Gastrocnemius medialis (tissue), 3 donors: ENCODE results near the genes GPBP1L1 and CYP4B1.

- PRO-cap = bidirectional peak, plus-strand start at chr1:45686649, minus-strand start at chr1:45686522
- RAMPAGE, long total RNA, 3 experiments = start-site peak on the minus strand in 2 of 3 experiments, at chr1:45686515-45686540 at its widest, 142 to 367 reads per replicate
Observed at GRCh38 chr1:45686416-45686818, at the start of gene GPBP1L1. Gene GPBP1L1, minus strand, starts transcription at chr1:45686533.

DNA sequence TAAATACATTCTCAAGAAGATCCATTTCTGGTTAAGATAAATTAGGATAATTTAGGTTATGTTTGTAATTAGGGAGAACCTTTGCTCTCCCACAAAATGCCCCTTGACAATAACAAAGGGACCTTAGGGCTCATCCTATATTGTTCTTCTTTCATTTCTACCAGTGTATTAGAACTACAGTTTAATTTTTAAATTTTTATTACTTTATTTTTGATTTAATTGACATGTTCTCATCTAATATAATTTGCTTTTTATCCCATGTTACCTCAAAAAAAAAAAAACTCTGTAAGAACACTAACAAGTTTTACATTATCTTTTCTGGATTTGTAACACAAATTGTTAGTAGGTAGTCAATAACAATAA, 14.0 kb downstream of the TMEM69 start:
- PRO-cap = no peak
- RAMPAGE, long total RNA, 3 experiments = no peak in any of the 3 experiments

GRCh38 chr1:45766964-45767343, 16.5 kb upstream of the IPP start:
- PRO-cap = no peak
- RAMPAGE, long total RNA, 3 experiments = no peak in any of the 3 experiments

GRCh38 chr1:45892365-45892815, 89.0 kb downstream of the MAST2 start:
- PRO-cap = no peak
- RAMPAGE, long total RNA, 3 experiments = no peak in any of the 3 experiments

GRCh38 chr1:45912954-45914118, 109.9 kb downstream of the MAST2 start:
- PRO-cap = bidirectional peak, plus-strand start at chr1:45913593, minus-strand start at chr1:45913470; unidirectional peak, plus-strand start at chr1:45913947
- RAMPAGE, long total RNA, 3 experiments = start-site peak on the plus strand in 3 of 3 experiments, at chr1:45913579-45913624 at its widest, 166 to 311 reads per replicate

GRCh38 chr1:45927131-45927677, 123.8 kb downstream of the MAST2 start:
- PRO-cap = no peak
- RAMPAGE, long total RNA, 3 experiments = no peak in any of the 3 experiments

DNA sequence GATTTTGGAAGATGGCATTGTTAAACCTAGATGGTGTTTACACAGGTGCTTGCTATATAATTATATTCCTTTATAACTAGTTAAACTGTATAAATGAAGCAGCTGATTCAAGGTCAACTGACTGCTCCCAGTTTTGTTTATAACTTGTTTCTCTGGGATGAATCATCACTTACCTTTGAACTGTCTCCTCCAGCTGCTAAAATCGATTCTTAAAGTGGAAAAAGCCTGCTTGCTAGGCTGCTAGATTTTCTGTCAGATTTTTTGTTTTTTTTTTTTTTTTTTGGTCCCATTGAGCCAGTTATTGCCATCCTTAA, 153.3 kb downstream of the PIK3R3 start:
- PRO-cap = no peak
- RAMPAGE, long total RNA, 3 experiments = no peak in any of the 3 experiments

DNA sequence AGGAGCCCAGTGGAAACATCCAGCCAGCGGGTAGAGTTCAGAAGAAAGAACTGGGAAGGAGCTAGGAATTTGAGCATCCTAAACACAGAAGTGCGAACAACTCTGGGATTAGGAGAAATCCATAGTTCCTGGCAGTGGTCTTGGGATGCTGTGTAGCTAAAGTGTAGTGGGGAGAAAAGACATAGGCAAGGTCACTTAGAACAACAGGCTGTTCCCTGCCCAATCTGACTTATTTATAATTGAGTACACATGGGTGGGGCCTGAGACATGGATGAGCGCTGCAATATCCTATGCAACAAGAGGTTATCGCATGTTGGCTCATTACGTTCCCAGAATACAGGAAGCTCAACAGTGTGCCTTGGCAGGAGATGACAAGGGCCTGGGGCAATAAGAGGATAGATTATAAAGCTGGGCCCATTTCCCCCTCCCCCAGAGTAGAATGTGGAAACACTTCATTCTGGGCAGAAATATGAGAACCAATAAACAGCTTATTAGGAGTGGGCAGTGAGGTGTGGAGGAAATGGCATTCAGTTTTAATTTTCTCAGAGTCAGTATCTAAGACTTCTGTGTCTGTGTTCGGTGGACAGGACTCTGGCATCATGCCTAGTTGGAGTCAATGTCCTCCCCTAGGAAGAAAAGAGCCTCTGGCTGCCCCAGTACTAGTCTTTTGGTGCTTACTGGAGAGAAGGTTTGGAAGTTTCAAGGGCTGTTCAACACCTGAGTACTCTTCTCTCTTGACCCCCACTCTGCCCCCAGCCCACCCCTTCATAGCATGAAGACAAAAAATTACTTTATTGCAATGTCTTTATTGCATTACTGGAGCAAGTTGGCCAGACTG, 92.9 kb downstream of the PIK3R3 start:
- PRO-cap = no peak
- RAMPAGE, long total RNA, 3 experiments = no peak in any of the 3 experiments

- PRO-cap = no peak
- RAMPAGE, long total RNA, 3 experiments = no peak in any of the 3 experiments
Observed at GRCh38 chr1:46133883-46134493, 1.6 kb upstream of the PIK3R3 start.

GRCh38 chr1:46134719-46135401, 2.4 kb upstream of the PIK3R3 start:
- PRO-cap = no peak
- RAMPAGE, long total RNA, 3 experiments = no peak in any of the 3 experiments

- PRO-cap = no peak
- RAMPAGE, long total RNA, 3 experiments = no peak in any of the 3 experiments
Observed at GRCh38 chr1:46171003-46172361, 3.4 kb upstream of the TSPAN1 start.

DNA sequence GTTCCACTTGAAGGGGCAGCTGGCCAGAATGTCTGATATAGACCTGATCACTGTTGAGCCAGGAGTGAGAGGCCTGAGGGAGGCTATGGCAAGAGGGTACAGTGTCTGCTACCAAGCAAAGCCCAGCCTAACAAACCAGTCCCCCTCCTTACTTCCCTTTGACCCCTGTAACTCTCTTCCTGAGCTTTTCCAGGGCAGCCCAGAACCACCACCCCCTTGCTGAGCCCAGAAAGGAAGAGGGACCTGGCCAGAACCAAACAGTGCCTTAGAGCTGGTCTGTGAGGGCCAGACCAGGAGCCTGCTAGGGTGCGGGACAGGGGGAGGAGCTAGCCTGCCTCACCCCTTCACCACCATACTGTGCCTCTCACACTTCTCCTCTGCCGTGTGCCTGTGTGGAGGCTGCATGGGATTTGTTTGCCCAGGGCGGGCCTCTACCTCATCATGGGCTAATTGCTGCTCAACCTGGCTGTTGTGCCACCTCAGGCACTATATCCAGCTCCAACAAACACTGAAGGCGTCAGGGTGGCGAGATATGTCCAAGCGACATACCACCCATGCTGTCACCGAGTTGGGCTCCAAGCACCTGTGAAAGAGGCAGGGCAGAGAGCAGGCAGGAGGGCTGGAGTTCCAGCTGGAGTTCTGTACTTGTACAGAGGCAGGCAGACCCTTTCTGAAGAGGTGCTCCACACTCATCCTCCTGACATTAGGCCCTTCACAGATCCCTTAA, 10.8 kb downstream of the POMGNT1 start:
- PRO-cap = no peak
- RAMPAGE, long total RNA, 3 experiments = no peak in any of the 3 experiments

- PRO-cap = no peak
- RAMPAGE, long total RNA, 3 experiments = no peak in any of the 3 experiments
Observed at GRCh38 chr1:46278020-46278471, 25.4 kb downstream of the LRRC41 start.

DNA sequence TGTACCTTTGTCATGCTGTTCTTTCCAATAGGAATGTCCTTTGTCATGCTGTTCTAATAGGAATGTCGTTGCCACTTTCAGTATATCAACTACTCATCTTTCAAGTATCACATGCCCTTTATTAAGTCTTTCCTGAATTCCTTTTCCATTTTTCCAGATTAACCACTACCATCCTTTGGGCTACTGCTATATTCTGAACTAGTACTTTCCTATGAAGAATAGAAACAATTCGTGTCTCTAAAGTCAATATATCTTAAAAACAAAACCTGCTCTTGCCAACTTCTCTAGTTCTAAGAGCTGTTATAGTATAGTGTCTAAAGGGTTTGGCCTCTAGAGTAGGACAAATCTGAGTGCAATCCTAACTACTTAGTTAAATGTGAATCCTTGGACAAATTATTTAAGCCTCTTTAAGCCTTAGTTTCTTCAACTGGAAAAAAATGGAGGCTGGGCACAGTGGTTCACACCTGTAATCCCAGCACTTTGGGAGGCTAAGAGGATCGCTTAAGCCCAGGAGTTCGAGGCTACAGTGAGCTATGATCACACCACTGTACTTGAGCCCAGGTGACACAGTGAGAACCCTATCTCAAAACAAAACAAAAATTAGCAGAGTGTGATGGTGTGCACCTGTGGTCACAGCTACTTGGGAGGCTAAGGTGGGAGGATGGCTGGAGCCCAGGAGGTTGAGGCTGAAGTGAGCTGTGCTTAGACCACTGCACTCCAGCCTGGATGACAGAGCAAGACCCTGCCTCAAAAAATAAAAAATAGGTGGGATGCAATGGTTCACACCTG, 4.4 kb downstream of the LRRC41 start:
- PRO-cap = no peak
- RAMPAGE, long total RNA, 3 experiments = no peak in any of the 3 experiments

DNA sequence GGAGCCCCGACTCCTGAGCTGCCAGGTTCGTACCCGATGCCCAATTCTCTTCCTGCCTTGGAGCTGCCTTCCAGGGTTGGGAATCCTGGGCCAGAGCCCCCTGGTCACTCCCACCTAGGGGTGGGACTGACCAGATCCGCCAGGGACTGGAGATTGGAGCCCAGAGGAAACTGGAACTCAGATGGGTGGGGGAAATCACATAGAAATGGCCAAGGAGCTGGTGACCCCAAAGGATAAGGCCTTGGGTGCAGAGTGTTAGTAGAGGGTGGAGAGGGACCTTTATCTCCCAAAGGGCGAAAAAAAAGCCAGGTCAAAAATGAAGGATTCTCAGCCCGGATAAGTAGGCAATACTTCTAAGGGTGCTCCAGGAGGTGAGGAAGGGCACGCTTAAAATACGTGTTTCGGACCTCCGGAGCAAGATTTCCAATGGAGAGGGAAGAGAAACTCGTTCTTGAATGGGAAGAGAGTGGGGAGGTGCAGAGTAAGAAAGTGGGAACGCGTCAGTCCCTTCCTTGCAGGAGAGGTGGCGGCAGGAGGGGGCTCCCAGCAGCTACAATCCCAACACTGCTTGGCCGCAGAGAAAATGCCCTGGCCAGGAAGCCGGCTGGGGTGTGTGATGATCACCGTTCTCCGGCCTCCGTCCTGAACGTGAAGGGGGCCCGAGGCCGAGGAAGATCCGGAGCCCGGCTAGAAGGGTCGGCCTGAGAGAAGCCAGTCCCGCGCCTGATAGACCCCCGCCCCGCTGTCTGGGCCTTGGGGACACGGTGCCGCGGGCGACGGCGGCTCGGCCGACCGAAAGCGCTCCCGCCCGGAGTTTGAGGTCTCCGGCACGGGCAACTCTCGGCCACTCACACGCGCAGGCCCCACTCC, 572 bp downstream of the EFCAB14 start:
- PRO-cap = no peak
- RAMPAGE, long total RNA, 3 experiments = no peak in any of the 3 experiments

- PRO-cap = no peak
- RAMPAGE, long total RNA, 3 experiments = no peak in any of the 3 experiments
Observed at GRCh38 chr1:46719558-46720299, 815 bp upstream of the EFCAB14 start.

DNA sequence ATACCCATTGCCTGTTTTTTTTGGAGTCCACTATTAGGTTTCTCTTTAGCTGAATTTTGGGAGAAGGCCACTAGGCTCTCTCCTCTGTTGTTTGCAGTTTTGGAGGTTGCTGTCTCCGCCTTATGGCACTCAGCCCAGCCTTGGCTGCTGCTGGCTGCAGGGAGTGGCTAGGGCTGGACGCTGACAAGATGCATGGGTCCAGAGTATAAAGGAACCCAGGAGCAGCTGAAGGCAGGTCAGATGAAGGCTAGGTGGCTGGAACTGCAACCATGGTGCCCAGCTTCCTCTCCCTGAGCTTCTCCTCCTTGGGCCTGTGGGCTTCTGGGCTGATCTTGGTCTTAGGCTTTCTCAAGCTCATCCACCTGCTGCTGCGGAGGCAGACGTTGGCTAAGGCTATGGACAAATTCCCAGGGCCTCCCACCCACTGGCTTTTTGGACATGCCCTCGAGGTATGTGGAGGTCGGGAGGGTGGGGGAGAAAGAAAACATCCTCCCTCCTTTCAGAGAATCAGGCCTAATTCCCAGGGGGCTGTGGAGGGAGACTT, at the start of gene CYP4B1:
Gene CYP4B1 (plus strand): TSS at position 234 of the 544 bp plus-strand sequence.
- PRO-cap = unidirectional peak, plus-strand start at position 234 of the sequence
- RAMPAGE, long total RNA, 3 experiments = start-site peak on the plus strand in 3 of 3 experiments, centred at positions 233 to 237 of the sequence, 153 to 1,109 reads per replicate

DNA sequence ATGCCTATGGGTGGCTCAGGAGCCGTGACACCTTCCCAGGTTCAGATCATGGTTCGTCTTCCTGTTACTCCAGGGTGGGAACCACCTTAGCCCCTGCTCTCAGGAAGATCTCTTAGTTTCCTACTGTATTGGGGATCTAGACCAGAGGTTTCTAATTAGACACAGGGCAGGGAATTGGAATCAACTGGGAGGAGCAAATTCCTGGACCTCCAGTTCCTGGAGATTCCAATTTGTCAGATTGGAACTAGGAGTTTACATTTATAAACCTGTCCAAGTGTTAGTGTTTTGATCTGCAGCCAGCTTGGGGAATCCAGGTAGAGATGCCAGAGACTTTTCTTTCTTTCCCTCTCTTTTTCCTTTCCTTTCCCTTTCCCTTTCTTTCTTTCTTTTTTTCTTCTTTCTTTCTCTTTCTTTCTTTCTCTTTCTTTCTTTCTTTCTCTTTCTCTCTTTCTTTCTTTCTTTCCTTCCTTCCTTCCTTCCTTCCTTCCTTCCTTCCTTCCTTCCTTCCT, 987 bp downstream of the CYP4B1 start:
- PRO-cap = no peak
- RAMPAGE, long total RNA, 3 experiments = no peak in any of the 3 experiments

DNA sequence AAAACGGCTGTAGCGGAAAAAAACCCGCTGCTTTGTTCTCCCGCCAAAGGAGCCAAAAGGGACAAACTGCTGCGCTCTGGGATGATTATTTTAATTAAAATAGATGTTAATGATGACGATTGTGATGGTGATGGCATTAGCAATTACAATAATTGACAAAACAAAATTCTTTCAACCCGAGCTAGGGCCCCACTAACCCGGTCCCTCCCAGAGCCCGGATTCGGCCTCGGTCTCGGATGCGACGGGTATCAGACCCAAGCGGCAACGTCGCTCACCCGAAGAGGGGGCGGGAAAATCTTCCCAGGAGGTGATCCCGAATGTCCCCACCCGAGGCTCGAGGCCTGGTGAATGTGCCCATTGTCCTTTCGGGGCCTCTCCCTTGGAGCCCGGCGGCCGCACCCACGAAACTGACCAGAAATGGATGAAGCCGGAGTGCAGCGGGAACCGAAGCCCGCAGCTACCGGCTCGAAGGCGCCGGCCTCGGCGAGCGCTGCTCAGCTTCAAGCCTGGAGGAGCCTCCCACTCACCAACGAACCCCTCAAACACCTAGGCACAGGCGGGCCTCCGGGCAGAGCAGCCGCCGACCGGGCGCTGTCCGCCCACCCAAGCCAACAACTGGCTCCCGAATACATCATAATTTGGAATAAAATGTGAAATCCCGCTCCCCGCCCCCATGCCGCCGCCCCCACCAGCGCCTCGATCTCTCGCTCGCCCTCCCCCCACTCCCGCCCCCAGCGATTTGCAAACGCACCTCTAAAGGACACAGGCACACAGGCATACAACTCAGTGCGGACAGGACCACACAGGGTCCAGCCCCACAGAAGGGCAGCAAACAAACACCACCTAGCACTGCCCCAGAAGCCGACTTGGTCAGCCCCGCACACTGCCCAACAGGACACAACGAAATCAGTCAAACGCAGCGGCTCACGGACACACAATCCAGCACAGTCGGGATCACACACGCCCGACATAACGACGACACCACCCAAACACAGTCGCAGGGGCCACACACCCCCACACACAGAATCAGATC, 1.1 kb downstream of the TAL1 start:
- PRO-cap = bidirectional peak, plus-strand start at position 781 of the sequence, minus-strand start at position 727 of the sequence
- RAMPAGE, long total RNA, 3 experiments = no peak in any of the 3 experiments

GRCh38 chr1:47387214-47388206, 28.6 kb upstream of the FOXE3 start:
- PRO-cap = no peak
- RAMPAGE, long total RNA, 3 experiments = no peak in any of the 3 experiments